Osteocyte (in vitro differentiated cells): ENCODE measurements around the genes PIGC, RC3H1 and GPR52.

- PRO-cap = no peak
These were observed 133.8 kb upstream of the C1orf105 start for GRCh38 chr1:172286656-172287107.

- PRO-cap = no peak
These were observed 64.0 kb upstream of the C1orf105 start for GRCh38 chr1:172356471-172356993.

- PRO-cap = unidirectional peak, minus-strand start at chr1:172444069
These were observed at the start of gene PIGC for GRCh38 chr1:172443898-172444525. Gene PIGC, minus strand, starts transcription at chr1:172444069.

- PRO-cap = no peak
These were observed 8.7 kb upstream of the PIGC start for GRCh38 chr1:172452556-172452981.

DNA sequence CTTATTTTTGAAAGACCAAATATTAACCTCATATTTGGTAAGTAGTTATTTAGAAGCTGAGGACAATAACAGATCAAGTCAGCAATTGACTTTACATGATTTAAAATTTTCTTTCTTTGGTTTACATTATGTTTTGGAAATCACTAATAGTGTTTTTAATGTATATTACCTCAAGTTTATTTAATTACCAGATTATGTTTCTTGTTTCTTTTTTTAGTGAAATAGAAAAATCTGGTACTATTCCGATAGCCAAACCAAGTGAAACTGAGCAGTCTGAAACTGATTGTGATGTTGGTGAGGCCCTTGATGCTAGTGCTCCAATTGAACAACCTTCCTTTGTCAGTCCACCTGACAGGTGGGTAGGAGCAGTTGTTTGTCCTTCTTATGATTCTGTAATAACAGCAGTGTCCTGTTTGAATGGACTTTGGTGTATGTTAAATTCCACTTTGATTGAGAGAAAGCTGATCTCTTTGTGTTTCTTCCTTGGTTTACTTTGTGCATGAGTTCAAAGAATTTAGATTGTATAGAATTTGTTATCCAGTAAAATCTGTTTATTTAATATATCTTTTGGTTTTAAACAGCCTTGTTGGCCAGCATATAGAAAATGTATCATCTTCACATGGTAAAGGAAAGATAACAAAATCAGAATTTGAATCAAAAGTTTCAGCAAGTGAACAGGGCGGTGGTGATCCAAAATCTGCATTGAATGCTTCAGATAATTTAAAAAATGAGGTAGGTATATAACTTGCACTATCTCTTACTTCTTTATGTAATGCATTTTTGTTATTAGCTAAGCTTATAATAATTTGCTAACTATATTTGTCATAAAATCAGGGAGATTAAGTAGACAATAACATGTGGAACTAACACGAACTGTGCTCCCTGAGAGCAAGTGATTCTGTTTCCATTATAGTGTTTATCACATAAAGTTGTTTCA lies 24.4 kb downstream of the SUCO start:
- PRO-cap = no peak

DNA sequence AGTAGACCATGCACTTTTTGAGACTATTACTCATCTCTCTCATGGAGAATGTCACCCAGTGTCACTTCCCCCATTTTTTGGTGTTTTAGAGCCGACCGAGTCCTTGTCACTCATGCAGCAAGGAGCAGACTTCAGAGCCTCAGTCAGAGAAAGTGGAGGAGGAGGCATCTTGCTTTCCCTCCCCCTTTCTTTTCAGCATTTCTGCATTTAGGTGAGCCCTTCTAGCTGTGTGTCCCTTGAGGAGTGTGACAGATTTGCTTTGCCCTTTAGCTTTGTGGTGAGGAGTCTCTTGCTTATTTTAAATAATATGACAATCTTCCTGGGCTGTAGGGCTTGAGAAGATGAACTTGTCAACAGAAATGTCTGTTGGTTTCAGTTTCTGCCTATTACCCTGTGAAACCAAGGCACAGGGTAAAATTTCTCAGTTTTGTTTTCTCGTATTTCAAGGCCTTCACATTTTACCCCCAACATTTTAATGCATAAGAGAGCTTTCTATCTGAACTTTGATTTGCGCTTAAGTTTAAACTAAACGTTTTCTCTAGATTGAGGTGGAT lies 160.3 kb downstream of the FASLG start:
- PRO-cap = no peak

DNA sequence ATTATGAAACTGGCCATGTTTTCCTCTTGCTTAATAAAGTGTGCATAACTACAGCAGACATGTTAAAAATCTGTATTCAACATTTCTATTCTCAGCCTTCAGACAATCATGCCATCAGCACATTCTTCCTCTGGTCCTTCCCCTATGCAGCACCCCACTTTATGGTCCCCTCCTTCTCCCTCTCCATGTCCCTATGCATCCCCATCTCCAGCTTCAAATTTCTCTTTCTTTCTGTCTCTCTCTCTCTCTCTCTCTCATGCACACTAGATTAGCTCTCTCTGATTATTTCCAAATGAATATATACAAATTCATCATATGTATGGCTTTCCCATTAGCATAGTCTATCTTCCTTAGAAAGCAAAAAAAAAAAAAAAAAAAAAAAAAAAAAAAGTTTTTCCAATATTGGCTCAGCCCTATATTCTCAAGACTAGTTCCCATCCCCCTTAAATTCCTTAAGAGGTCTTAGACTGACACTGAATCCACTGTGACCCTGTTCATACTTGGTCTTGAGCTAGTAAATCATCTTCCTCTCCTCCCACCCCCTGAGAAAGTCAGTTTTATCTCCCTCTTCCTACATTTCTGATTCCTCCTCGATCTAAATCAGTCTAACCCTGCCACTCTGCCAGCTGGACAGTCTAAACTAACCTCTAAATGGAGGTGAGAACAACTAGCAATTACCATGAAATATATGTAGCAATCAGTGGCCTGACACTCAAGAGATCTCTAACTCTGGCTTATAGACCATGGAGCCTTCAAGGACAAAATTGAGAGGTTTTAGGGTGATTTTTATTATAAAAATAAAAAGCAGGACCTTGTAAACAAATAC lies 85.8 kb upstream of the PRDX6 start:
- PRO-cap = no peak

- PRO-cap = no peak
These were observed 63.7 kb upstream of the PRDX6 start for GRCh38 chr1:173413135-173414151.

GRCh38 chr1:173439974-173440781 lies 37.0 kb upstream of the PRDX6 start:
- PRO-cap = no peak

- PRO-cap = unidirectional peak, plus-strand start at chr1:173476735; bidirectional peak, plus-strand start at chr1:173477337, minus-strand start at chr1:173476991
These were observed 524 bp upstream of the PRDX6 start for GRCh38 chr1:173476399-173477223.

DNA sequence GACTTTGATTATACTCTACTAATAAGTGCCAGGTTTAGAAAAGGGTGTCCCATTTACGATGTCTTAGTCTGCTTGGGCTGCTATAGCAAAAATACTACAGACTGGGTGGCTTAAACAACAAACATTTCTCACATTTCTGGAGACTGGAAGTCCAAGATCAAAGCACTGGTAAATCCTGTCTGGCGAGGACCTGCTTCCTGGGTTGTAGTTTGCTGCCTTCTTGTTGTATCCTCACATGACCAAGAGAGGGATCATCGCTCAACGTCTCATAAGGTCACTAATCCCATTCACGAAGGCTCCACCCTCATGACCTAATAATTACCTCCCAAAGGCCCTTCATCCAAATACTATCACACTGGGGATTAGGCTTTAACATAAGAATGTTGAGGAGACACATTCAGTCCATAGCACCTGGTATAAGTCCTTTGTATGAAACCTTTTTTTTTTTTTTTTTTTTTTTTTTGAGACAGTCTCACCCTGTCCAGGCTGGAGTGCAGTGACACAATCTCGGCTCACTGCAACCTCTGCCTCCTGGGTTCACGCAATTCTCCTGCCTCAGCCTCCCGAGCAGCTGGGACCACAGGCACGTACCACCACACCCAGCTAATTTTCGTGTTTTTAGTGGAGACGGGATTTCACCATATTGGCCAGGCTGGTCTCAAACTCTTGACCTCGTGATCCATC lies 12.2 kb downstream of the PRDX6 start:
- PRO-cap = no peak

- PRO-cap = no peak
These were observed 3.1 kb upstream of the ZBTB37 start for GRCh38 chr1:173865155-173865322.

DNA sequence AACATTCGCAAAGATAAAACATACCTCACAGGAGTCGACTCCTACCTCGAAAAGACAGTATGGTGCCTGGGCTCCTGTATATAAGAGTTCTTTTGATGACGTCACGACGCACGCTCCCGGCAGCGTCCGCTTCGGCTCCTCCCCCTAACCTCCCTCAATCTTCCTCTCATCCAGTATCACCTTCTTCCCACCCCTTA lies 346 bp upstream of the ZBTB37 start:
- PRO-cap = bidirectional peak, plus-strand start outside the sequence, minus-strand start at position 54 of the sequence

- PRO-cap = no peak
These were observed 20.1 kb upstream of the SERPINC1 start for GRCh38 chr1:173937182-173937747.

DNA sequence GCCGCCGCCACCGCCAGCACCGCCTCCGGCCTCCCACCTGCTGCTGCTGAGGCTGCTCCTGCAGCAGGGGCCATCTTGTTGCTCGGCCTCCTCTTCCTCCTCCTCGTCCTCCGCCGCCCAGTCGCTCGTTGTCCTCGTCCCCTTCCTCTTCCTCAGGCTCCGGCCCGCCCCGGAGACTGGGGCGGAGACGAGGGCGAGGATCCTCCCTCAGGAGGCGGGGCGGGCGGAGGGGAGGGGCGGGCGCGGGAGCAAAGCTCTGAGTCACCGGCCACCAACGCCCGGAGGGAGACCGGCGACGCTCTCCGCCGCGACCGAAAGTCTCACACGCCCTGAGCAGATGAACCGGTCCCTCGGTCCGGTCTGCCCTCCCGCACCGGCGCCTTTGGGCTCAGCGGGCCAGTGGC lies at the start of gene RC3H1:
Gene RC3H1, minus strand, starts transcription at position 133 of the 404 bp plus-strand sequence.
- PRO-cap = bidirectional peak, plus-strand start at position 323 of the sequence, minus-strand start at position 130 of the sequence

- PRO-cap = no peak
These were observed at the start of gene GPR52 for GRCh38 chr1:174447787-174448467. Gene GPR52, plus strand, starts transcription at chr1:174447964.

DNA sequence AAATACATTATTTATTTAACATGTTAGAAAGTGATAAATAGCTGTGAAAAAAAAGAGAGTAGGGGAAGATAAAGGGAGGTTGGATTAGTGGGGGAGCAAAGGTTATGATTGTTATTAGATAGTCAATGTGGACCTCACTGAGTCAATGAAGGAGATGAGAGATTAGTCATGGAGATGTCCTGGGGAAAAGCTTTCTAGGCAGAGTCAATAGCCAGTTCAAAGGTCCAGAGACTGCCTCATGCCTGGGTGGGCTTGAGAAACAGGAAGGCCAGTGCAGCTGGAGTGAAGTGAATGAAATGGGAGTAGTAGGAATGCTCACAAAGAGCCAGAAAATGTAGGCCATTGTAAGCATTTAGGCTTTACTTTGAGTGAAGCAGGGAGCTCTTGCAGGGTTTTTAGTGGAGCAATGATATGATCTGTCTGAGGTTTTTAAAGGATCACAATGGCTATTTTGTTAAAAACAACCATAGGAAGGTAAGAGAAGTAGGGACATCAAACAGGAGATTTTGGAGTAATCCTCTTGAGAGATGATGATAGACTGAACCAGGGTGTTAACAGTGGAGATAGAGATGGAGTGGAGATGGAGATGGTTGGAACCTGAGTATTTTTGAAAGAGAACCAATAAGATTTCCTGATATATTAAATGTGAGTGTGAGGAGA lies 186.9 kb upstream of the CACYBP start:
- PRO-cap = no peak

DNA sequence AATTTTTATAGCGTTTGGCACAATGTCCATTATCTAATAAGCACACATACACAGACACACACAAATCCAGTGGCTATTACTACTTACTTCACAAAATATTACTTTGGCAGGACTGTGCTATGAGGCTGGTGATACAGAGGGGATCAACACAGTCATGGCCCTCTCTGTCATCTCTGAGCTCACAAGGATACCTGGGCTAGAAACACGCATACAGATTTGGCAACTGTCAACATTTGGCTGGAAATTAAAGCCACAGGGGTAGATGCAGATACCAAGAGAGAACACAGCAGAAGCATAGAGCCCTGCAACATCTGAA lies 4.1 kb downstream of the TNN start:
- PRO-cap = no peak

- PRO-cap = no peak
These were observed 3.6 kb downstream of the KIAA0040 start for GRCh38 chr1:175188810-175189625.

- PRO-cap = no peak
These were observed 69.5 kb upstream of the KIAA0040 start for GRCh38 chr1:175262169-175262440.